HTR-8/SVneo (cell line): ENCODE data around the genes SLC35G2, CEP70 and SPSB4.

DNA sequence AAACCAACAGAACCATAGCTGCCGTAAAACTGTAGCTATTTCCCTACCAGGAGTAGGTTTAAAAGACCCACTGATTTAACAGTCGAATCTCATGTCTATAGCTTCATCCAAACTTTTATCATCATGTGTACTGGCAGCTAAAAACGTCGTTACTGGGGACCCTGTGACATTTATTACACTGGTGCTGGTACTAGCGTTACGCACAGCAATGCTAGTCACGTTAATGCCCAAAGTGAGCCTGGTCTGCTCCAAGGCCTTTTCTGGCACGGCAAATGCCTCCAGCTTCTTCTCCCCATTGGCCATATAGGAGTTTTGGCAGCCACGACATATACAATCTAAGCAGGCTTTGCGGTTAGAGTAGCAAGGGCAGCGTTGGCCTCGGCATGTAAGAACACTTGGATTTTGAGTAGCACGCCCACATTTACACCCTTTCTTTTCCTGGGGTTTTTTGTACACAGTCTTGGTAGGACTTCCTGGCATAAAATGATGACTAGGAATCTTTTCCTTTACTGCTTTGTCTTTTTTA, 45.0 kb downstream of the MSL2 start:
- RRBS, result no CpG with 5 or more reads among the region's 13 CpGs

- RRBS, result no CpG with 5 or more reads among the region's 2 CpGs
These were observed 121.4 kb downstream of the STAG1 start for GRCh38 chr3:136630678-136631187.

DNA sequence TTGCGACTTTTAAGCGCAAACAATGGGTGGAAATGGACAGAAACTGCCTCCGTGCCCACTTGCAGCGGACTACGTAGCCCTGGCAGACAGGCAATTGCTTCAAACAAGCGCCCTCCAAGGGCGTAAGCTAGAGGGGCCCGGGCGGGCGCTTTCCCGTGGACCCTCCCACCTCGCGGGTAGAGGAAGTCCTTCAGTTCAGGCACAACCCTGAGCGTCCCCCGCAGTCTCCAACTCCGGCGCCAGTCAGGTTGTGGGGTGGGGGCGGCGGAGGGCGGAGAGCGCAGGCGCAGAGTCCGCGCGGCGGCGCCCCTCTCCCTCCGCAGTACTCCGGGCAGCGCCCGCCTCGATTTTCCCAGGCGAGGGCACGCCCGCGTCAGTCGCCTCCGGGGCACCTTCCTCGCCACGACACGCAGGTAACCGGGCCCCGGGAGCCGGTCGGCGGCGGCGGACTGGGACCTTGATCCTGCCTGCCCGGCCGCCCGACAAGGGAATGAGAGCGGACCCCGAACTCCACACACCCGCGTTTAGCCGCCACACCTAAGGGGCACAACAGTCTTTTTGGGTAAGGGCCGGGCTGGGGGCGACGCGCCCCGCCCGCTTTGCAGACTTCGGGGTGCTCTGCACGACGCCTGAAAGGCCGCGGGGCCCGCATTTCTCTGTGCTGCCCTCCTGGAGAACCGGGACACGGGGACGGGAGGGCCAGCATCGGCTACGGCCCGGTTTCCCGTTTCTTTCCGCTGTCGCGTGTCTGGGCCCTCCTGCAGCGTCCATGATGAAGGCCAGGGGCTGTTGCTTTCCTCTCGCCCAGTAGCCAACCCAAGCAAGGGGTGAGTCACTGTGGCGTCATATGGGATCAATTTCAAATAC, at the start of gene SLC35G2:
Gene SLC35G2, plus strand, starts transcription at position 325 of the 867 bp plus-strand sequence.
- RRBS, result 1% methylated on average over 50 of the region's 81 CpGs

GRCh38 chr3:136893631-136894203, 31.7 kb downstream of the NCK1 start:
- RRBS, result no CpG with 5 or more reads among the region's 3 CpGs

DNA sequence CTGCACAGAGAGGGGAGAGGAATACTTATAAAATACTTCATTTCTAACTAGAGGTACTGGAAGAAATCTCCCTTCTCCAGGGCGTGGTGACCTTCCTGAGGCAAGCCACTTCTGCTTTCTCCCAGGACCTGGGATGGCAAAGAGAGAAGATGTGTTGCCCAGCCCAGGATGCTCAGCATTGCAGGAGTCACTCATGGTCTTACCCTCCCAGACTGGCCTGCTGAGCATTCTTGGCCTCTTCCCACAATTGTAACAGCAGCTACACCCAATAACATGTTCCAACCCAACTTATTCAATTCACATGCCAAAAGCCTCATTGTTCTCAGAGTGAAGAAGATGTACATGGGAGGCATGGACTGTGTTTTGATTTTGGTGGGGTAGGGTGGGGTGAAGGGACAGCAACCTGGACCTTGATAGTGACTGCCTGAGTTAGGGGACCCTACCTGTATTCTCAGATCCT, 37.9 kb downstream of the IL20RB start:
- RRBS, result no CpG with 5 or more reads among the region's 1 CpG

DNA sequence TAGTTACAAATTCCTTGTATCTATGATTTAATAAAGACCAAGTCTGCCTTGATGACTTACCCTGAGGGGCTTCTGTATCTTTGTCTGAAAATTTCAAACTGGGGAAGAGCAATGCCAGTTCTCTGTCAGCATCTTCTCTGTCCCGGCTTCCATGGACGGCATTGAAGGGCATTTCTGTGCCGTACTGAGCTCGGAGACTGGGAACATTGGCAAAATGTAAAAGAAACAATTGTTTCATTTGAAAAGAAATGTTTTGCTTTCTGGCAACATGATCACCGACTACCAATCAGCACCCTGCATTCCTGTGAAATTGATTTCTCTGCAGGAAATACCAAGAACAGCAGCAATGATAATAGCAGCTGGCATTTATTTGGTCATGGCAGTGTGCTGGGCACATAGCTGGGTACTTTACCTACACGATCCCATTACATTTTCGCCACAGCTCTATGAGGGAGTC, 26.2 kb downstream of the NME9 start:
- RRBS, result no CpG with 5 or more reads among the region's 7 CpGs

GRCh38 chr3:138351863-138352269, 3.5 kb downstream of the MRAS start:
- RRBS, result no CpG with 5 or more reads among the region's 5 CpGs

DNA sequence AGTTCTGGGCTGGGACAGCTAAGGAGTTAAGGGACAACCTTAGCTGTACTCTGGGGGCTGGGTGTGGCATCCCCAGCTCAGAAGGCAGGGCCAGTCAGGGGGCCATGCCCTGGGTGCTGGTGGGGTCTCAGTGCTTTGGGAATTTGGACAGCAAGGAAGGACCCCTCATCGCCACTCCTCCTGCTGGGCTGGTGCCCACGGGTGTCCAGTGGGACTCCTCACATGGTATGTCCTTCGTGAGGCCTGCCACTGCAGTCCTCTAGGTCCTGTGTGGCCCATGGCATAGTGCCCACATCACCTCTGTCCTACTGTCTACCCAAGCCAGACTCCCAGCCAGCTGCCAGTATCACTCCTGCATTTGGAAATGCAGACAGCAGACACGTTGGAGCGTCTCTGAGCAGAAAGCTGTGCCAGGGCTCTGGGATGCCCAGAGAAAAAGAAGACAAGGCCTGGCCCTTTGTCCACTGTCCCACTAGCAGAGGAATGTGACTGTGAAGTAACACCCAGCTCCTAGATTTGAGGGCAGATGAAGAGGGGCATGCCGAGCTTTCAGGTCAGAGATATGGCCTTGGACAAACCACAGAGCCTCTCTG, 12.1 kb downstream of the MRAS start:
- RRBS, result no CpG with 5 or more reads among the region's 6 CpGs

GRCh38 chr3:138405425-138406041, 28.9 kb upstream of the ESYT3 start:
- RRBS, result no CpG with 5 or more reads among the region's 7 CpGs

GRCh38 chr3:138435343-138436304, 1.2 kb downstream of the ESYT3 start:
- RRBS, result 89% methylated on average over 11 of the region's 47 CpGs

DNA sequence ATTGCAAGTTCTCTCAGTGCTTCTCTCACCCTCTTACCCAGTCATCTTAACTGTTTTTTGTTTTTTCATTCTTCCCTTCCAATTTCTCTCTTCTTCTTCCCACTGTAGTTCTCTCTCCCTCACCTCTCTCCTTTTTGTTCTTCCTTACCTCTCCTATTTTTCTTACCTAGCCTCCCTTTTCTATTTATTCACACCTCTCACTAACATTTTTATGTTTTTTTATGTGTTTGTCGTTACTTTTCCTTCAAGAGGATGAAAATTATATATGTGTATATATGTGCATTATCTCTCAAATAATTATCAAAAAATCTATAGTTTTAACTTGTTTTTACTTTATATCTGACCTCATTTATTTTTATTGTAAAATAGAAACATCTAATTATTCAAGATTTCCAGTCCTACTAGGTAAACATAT, 58.3 kb downstream of the CEP70 start:
- RRBS, result no CpG with 5 or more reads among the region's 1 CpG

DNA sequence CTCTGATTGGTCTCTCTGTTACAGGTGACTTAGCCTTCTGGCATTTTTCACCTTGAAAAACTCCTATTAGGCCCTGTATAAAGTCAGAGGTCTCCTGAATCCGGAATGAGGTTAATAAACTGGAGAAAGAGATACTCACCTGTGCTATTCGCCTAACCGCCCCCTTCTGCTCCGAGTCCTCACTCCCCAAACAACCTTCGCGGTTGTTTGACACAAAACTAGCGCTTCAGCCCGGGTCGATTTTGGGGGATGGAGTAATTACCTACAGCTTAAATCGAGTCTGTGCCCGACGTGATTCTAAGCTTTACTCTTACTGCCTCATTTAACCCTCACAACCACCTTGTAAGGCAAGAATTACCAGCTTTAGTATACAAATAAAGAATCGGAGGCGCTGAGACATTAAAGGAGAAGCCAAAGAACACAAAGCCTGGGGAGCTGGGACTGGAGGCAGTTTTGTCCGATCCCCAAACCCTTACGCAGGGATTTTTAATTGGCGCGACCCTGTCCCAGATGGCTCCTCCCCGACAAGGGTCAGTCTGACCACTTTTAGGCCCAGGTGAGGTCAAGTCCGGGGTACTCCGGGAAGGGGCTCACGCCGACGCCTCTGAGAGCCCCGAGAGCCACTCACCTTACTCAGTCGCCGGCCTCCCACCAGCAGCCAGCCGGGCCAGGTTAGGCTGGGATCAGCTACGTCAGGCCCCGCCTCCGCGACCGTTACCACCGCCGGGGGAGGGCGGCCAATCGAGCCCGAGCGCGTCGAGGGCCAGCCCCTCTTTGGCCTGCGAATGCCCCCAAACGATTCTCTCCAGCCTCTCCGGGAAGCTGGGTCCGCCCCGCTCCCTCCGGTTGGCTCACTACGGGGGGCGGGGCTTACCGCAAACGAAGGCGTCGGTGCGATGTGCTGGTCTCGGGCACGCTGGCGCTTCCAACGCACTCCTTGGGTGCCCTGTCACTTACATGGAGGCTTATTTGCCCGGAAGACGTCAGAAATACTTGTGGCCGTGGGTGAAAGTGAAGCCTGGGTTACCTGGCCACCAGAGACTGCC, at the start of gene CEP70:
Gene CEP70, minus strand, starts transcription at position 691 of the 1,046 bp plus-strand sequence.
- RRBS, result 6% methylated on average over 34 of the region's 61 CpGs

DNA sequence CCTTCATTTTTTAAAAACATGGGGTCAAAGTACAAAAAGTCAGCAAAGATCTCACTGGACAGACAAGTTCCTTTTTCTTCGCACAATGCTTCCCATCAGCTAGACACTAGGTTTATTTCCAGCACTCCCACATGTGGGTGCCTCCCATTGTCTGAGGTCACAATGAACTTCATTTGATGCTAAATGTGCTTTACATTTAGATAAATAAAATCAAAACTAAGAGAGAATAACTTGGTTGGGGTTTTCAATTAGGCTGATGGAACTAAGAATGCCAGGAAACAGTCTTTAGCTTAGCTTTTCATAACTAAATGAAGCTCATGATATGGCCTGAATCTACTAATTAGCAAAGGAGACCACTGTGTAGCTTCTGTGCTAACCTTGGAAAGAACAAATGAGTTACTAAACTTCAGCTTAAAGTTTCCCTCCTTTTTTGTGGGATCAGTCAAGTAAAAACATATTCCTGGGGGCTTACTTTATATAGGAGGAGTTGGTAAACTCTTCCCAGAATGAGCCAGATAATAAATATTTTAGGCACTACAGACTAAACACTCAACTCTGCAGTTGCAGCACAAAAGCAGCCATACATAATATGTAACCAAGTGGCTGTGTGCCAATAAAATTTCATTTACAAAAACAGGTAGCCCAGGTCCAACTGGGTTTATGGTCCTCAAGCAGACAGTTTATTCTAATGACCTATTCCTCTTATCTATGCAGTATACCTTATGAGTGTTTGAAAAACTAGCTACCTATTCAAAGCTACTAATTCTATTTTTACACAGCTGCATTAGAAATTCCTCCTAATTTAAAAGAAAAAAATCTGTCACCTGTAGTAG, 61.6 kb downstream of the FAIM start:
- RRBS, result no CpG with 5 or more reads among the region's 1 CpG

DNA sequence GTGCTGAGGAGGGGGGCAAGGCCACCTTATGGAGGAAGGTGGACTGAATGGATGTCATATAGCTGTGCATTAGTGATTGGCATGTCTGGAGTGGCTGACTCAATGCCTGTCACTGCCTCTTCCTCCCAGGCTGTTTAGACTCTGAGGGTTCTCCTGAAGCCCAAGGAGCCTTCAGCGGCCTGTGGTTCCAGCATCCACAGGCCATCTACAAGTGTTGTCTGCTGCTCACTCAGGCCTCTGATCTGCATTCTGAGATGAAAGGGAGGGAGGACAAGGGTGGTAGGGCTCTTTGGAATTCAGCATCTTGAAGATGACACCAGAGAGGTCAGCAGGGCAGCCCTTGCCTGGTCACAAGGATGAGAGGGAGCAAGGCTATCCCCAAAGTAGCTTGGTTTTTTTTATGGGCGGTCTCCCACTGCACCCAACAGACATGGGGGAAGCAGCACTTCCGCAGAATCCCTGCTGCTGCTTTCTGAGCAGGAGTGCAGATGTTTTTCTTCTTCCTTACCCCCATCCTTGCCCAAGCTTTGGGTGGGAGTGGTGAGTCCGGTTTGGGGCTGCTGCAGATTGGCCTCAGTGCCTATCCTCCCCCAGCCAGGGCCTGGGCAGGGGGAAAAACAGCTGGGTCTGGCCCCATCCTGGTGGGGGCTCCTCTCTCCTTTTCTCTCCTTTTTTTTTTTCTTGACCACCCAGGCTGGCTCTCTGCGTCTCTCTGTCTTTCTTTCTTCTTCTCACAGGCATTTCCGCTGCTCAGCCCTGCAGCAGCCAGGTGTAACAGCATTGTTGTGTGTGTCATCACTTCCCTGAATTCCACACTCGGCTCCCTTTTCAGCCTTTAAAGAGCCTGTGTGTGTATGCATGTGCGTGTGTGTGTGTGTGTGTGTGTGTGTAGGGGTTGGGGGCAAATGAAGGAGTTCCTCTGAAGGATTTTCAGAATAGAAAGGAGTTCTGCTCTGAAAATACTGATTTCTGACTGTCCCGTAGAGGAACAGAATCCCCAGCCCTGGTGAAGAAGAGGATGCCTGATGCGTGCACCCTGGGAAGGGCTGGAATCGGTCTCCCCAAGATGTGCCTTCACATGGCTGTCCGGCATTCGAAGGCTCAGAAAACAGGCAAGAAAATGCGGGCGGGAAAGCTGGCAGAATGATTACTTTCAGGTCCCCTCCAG, 1.9 kb downstream of the FOXL2NB start:
- RRBS, result no CpG with 5 or more reads among the region's 15 CpGs

GRCh38 chr3:139236444-139236813, 107.4 kb upstream of the MRPS22 start:
- RRBS, result no CpG with 5 or more reads among the region's 4 CpGs

GRCh38 chr3:139473096-139473606, 3.2 kb downstream of the RBP2 start:
- RRBS, result no CpG with 5 or more reads among the region's 2 CpGs

GRCh38 chr3:139538381-139538721, 1.2 kb downstream of the RBP1 start:
- RRBS, result no CpG with 5 or more reads among the region's 4 CpGs

GRCh38 chr3:140246311-140246905, 311.4 kb downstream of the CLSTN2 start:
- RRBS, result no CpG with 5 or more reads among the region's 5 CpGs

- RRBS, result 2% methylated on average over 63 of the region's 119 CpGs
These were observed at the start of gene SPSB4 for GRCh38 chr3:141050998-141052058. Gene SPSB4 (plus strand): TSS chr3:141051347.